ENCODE data around the genes TAGLN3 and CFAP44.

DNA sequence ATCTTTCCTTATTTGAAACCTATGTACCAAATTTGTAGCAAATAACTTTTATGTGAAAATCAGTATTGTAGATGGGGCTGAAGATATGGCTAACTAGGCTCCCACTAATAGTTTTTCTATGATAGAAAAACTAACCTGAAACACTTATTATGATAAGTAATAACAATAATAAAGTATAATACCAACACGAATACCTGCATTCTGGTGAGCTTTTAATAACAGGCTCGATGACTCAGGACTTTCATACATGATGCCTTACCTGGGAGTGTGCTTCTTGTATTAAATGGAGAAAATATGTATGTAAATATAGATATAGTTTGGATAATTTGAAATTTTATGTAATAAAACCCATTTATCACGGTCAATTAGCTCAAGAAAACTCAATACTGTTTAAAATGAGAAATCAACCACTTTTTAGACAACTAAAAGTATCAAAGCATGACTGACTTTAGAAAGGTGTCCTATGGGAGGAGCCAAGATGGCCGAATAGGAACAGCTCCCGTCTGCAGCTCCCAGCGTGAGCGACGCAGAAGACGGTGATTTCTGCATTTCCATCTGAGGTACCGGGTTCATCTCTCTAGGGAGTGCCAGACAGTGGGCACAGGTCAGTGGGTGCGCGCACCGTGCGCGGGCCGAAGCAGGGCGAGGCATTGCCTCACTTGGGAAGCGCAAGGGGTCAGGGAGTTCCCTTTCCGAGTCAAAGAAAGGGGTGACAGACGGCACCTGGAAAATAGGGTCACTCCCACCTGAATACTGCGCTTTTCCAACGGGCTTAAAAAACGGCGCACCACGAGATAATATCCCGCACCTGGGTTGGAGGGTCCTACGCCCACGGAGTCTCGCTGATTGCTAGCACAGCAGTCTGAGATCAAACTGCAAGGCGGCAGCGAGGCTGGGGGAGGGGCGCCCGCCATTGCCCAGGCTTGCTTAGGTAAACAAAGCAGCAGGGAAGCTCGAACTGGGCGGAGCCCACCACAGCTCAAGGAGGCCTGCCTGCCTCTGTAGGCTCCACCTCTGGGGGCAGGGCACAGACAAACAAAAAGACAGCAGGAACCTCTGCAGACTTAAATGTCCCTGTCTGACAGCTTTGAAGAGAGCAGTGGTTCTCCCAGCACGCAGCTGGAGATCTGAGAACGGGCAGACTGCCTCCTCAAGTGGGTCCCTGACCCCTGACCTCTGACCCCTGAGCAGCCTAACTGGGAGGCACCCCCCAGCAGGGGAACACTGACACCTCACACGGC, 182.8 kb upstream of the NECTIN3 start:
- PRO-cap, 2 experiments, result no peak in any of the 2 experiments

GRCh38 chr3:111072655-111073102, 1.1 kb downstream of the NECTIN3 start:
- PRO-cap, 2 experiments, result peak in 2 of 2 experiments; most common minus-strand start chr3:111072728 (in 2)

- PRO-cap, 2 experiments, result no peak in any of the 2 experiments
Measured at GRCh38 chr3:111852404-111853104, 6.5 kb upstream of the PHLDB2 start.

GRCh38 chr3:111865000-111865815, 6.1 kb downstream of the PHLDB2 start:
- PRO-cap, 2 experiments, result no peak in any of the 2 experiments

DNA sequence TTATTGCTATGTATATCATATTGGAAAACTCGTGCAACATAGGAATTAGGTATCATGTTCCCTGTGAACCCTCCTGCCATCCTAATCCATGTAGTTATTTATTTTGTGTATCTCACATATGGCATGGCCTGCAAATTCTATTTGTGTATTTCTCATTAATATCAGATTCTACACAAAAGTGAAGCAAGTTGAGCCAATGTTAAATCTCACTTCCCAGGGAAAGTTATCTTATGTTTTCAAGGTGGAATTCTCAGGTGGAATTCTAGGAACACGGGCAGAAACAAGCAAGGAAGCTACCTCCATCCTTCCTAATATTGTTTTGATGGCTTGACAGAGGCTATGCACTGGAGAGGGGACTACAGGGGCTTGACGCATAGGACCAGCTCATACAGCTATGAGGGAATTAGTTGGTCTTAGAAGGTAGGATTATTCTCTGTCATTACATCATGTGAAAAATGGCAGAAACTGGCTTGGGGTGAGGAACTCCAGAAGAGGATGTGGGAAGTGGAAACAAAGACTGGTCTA, 56.6 kb upstream of the ABHD10 start:
- PRO-cap, 2 experiments, result no peak in any of the 2 experiments

DNA sequence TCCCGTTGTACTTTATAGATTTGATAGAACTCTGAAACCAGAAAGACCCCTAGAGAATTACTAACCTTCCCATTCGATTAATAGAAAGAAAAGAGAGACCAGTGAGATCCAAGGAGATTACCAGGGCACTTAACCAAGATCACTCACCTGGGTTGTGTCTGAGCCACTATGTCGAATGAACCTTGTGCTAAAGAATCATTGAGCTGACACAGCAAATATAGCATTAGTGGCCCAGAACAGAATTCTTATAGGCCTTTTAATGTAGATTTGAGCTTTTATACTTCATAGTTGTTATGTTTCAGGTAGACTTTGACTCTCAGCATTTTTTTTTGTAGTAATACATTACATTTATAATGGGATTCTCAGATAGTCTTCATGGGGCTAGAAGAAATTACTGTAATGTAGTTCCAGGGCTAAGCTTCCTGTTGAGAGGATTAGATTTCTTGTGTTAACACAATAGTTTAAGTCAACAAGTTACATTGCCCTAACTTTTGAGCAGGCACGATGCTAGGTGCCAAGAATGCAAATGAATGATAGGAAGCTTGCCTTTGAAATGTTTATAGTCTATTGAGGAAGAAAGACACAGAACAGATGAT, 24.5 kb upstream of the ABHD10 start:
- PRO-cap, 2 experiments, result no peak in any of the 2 experiments

DNA sequence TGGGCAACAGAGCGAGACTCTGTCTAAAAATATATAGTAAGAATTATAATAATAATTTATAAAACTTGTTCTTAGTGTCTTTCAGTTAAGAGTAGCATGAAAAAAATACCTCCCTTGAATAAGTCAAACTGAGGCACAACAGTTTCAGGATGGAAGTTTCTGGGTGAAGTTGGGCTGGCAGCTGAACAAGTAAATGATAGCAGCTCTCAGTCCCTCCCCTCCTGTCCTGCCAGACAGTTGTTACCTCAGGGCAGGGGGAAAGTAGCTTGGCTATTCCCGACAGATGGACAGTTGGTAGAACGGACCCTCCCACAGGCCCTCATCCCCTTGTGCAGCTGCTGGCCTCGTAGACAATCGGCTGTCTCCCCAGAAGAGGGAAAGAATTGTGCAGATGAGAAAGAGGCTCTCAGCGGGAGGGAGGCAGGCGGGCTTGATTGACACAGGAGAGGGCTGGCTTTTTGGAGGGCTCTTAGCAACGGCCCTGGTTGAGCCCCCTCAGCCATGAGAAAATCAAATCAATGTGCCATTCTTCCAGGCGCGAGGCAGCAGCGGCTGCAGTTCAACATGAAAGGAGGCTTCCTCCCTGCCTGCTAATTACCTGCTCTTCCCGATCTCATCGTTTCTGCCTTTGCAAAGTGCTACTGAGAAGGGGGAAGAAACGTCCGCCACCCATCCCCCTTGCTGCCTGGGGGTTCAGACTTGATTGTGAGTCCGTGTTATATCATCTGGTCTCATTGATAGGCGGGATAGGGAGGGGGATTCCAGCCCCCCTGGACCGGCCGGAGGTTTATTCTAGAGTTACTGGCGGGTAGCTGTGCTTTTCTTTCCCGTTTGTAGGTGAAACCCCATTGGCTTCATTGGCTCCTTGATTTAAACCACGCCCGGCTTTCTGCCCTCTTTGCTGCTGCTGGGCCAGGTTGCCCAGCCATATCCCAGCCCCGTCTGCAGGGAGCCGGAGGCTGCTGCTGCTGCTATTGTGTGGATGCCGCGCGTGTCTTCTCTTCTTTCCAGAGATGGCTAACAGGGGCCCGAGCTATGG, at the start of gene TAGLN3:
Gene TAGLN3 (plus strand): TSS at position 513 of the 1,039 bp plus-strand sequence.
- PRO-cap, 2 experiments, result no peak in any of the 2 experiments

DNA sequence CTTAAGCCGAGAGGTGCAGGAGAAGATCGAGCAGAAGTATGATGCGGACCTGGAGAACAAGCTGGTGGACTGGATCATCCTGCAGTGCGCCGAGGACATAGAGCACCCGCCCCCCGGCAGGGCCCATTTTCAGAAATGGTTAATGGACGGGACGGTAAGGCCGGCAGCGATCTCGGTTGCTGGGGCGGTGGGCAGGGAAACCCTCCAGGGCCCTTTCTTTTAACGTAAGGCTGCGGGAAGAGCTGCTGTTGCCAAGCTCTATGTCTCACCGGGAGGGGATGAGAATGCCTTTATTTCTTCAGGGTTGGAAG, 682 bp downstream of the TAGLN3 start:
- PRO-cap, 2 experiments, result no peak in any of the 2 experiments

DNA sequence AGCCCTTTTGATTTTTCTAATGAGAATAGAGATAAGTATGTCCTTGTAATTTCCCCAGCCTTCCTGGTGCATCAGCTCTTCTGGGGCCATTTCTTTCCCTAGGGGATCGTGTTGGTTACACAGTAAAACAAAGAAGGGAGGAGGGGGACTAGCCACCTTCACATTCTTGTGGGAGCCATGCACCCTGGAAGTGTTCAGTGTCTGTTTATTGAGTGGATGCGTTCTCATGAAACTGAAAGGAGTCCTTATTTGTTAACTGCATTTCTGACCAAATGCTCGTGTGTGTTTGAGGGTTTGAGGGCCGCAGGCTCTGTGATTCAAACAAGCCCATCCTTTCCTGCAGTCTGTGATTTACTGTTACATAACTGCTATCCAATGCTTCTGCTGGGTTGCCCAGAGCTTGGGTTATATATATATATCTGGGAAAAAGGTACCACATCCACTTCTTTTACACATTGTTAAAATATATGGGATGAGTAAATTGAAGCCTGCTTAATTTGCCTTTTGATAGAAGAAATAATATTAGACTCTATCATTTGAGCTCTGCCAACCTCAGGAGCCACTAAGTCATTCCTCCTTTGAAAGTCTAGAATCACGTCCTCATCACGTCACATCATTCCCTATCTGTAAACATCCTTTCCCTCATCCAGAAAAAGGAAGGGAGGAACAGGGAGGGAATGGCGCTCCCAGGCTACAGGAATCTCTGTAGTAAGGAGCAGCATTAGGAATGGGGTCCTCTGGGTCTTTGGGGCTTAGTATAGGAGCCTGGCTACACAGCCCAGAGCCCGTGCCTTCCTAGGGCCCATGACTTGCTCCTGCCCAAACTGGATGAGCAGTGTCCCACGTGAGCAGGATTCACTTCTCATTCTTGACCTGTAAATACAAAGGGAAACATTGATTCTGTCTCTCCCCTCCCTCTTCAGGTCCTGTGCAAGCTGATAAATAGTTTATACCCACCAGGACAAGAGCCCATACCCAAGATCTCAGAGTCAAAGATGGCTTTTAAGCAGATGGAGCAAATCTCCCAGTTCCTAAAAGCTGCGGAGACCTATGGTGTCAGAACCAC, 1.5 kb downstream of the TAGLN3 start:
- PRO-cap, 2 experiments, result no peak in any of the 2 experiments

- PRO-cap, 2 experiments, result peak in 1 of 2 experiments; most common minus-strand start chr3:112075101 (in 1)
Measured at GRCh38 chr3:112074964-112075513, 11.2 kb upstream of the C3orf52 start.

DNA sequence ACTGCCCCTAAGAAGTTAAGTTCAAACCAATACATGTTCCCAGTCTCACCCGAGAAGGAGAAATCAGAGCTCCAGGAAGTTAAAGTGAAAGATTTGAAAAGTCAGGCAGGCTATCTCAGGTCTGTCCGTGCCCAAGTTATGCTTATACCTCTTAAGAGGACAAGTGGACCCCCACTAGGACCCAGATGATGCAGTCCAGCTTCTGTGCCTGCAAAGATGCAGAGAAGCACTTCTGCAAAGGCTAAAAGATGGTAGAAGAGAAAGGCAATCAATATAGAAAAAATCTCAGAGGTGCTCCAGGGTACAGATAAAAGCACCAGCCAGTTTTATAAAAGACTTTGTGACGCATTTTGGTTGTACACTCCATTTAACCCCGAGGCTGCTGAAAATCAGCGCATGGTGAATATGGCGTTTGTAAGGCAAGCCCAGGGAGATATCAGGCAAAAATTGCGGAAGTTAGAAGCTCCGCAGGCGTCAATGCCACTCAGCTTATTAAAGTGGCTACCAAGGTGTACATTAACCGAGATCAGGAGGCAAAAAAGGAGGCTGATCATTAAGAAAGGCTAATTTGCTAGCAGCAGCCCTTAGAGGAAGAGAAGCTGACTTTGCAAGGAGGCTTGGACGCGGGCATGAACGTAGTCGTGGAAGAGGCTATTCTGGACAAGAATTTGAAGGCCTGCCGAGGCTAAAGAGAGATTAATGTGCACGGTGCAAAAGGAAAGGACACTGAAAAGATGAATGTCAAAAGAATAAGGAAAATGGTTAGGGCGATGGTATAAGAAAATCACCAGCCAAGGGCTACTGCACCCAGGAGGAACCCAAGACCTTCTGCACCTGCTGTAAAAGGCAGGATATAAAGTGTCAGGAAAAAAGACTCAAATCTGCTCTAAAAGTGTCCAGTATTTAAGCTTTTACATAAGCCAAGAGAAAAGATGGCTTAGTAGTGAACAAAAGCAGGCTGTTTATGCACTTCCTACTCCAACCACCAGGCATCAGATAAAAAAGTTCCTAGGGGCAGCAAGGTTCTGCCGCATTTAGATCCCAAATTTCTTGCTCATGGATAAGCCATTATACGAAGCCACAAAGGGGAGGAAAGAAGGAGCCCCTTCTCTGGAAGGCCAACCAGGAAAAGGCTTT, 10.2 kb upstream of the SLC9C1 start:
- PRO-cap, 2 experiments, result no peak in any of the 2 experiments

- PRO-cap, 2 experiments, result no peak in any of the 2 experiments
Measured at GRCh38 chr3:112605238-112605460, 35.8 kb downstream of the CCDC80 start.

- PRO-cap, 2 experiments, result no peak in any of the 2 experiments
Measured at GRCh38 chr3:113212258-113212906, 1.0 kb downstream of the BOC start.

DNA sequence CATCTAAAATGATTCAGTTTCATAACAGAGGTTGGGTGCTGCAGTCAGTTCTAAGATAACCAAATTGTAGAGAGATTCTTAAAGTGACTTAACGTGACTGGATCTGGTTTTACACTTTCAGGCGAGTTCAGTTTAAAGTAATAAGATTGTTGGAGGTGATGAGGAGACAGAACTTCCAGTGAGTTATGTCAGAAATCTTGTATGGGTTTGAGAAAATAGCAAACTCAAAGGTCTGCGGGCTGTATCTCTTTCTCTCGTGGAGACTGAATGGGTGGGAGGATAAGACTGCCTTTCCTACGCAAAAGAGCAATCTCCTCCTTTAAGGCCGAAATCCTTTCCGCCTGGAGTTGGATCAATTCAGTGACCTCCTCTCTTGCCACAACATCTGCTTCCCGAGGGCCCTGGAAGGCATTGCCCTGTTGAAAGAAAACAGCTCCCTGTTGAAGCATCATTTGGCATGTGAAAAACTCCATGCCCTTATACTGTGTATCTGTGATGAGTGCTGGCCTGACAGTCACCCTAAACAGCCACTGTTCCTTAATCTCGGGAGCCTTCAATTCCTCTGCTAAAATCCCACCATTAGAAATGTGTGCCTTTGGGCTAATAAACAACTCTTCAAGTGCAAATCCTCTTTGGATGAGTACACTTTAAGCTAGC, 80.1 kb downstream of the BOC start:
- PRO-cap, 2 experiments, result no peak in any of the 2 experiments

DNA sequence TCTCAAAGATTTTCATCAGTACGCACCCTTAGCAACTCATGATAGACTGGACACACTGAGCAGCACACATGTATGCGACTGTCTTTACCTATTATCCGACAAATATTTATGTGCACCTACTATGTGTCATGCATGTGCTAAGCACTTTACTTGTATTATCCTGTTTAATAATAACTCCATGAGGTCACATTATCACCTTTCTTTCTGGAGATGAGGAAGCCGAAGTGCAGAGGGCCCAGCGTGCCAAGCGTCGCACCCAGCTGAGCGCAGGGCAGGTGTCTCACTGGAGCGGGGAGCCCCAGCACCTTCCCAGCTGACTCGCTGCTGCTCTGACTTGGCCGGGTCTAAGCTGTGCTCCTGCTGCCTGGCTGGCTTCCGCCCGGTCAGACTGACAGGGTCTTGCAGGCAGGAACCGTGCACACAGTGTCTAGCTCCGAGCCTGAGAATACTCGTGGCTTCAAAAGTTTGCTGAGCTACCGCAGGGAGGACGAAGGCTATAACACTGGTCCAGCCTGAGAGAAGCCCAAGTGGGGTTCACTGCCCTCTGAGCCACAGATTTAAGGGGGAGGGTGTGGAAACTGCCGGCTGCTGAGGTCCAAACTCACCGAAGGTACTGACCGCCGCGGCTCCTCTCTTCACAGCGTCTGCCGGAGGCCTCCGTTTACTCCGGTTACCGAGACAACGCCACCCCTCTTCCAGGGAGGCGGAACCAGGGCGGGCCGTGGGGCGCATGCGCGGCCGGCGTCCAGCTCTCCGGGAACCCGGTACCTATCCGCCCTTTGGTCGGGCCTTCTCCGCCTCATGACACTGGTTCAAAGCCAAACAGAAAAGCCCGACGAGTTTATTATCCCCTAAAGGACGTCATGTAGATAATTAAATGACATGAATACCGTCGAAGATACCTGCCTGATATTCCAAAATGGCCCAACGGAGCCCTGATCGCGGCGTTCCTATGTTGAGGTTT, at the start of gene CFAP44:
Gene CFAP44 (minus strand): TSS at position 646 of the 964 bp plus-strand sequence.
- PRO-cap, 2 experiments, result no peak in any of the 2 experiments

- PRO-cap, 2 experiments, result no peak in any of the 2 experiments
Measured at GRCh38 chr3:113557543-113558117, 25.3 kb downstream of the SIDT1 start.

DNA sequence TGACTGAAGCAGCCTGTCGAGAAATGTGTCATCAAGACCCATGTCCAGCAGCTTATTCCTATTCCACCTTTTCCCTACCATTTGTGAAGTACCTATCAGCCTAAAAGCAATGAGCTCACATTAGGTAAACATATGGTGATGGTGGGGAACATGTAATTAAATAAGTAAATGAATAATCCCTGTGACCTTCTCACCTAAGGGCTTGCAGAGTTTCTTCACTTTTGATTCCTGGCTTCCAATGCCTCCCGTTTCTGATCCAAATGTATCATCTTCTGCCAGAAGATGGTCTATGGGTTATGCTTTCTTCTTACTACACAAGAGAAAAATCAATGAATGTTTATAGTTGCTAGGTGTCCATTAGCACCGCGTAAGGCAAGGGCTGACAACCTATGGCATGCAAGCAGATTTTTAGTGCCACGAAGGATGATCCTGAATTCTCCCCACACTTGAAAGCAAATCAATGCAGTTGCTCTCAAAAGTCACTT, 19.3 kb downstream of the USF3 start:
- PRO-cap, 2 experiments, result no peak in any of the 2 experiments

DNA sequence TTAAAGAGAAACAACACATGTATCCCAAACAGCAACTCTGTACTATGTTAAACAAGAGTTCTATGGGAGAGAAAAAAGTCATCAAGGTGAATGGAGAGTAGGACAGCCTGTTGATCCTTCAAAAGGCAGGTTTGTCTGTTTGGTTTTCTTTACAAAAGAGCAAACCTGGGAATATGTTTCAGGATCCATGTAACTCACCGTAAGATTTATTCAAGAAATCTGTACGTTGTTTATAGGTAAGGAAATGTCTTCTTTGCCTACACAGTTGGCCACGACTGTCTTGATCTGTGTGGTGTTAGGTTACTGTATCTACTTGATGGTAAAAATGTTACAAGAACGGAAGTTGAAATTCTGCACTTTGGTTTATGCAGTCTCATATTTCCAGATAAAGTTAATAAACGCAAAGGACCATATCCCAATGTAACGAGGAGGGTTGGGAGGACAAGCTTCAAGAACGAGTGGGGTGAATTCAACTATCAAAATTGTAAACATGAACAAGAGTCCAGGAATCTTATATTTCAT, 1.1 kb downstream of the USF3 start:
- PRO-cap, 2 experiments, result peak in 1 of 2 experiments; most common plus-strand start position 418 of the sequence (in 1)

DNA sequence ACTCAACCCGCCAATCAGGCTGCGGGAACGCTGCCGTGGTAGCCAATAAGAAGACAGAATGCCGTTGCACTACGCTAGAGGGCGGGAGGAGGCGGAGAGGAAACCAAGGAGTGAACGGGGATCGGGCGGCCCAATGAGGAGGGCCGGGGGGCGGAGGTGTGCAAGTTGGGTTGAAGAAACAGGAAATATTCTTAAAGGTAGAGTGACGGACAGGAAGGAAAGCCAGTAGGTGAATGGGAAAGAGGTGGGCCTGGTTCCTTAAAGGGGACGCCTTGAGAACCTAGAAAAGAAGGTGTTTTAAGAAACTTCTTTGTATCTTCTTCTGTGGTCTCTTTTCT, 264 bp upstream of the USF3 start:
- PRO-cap, 2 experiments, result peak in 2 of 2 experiments; most common plus-strand start position 200 of the sequence (in 1)

GRCh38 chr3:114036494-114037023, 19.8 kb downstream of the CCDC191 start:
- PRO-cap, 2 experiments, result no peak in any of the 2 experiments